Measurements from ENCODE around the genes POGK and ILDR2.

GRCh38 chr1:165899031-165899397, 71.6 kb downstream of the UCK2 start:
- RRBS = no CpG with 5 or more reads among the region's 2 CpGs
CAGE:
- cytosol, long polyA plus RNA = no peak
- long polyA plus RNA = no peak
- nucleus, long polyA plus RNA = no peak

DNA sequence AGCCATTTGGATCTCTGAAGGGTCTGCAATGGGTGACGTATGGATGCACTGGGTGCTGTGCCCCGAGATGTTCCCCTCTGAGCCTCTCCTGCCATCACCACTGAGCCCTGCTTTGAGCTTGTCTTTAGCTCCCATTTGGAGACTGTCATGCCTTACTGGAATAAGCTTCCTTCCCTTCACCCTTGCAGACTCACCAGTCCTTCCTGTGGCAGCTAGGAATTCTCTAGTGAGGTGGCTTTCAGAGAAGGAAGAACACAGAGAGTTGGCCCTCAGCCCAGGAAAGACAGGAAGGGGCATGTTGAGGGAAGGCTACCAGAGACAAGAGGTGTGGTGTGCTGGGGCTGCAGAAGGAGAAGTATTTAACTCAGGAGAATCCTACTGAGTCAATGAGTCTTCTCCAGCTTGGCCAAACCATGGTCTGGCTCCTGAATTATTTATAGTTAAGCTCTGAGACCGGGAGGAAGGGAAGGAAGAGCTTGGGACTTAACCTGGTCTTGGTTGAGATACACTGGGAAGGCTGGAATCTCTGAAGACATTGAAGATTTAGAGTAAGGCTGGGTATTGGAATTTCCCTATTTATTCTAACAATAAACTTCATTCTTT, 76.3 kb downstream of the UCK2 start:
- RRBS = no CpG with 5 or more reads among the region's 3 CpGs
CAGE:
- cytosol, long polyA plus RNA = no peak
- long polyA plus RNA = no peak
- nucleus, long polyA plus RNA = no peak

- RRBS = under 1% methylated on average over 41 of the region's 91 CpGs
CAGE:
- cytosol, long polyA plus RNA = start-site peak on the plus strand at chr1:166839508-166839525, 126 reads
- long polyA plus RNA = start-site peak on the plus strand at chr1:166839490-166839530, 69 and 138 reads in 2 replicates
- nucleus, long polyA plus RNA = start-site peak on the plus strand at chr1:166839443-166839519, 141 reads
Observed at GRCh38 chr1:166838761-166839738, at the start of gene POGK. Gene POGK (plus strand): TSS chr1:166839475.

- RRBS = no CpG with 5 or more reads among the region's 106 CpGs
CAGE:
- cytosol, long polyA plus RNA = no peak
- long polyA plus RNA = no peak
- nucleus, long polyA plus RNA = no peak
Observed at GRCh38 chr1:166975254-166976141, at the start of gene ILDR2. Gene ILDR2 (minus strand): TSS chr1:166975540.

GRCh38 chr1:167082440-167083289, 7.5 kb downstream of the GPA33 start:
- RRBS = no CpG with 5 or more reads among the region's 12 CpGs
CAGE:
- cytosol, long polyA plus RNA = no peak
- long polyA plus RNA = no peak
- nucleus, long polyA plus RNA = no peak

GRCh38 chr1:167344584-167345568, 124.2 kb downstream of the POU2F1 start:
- RRBS = no CpG with 5 or more reads among the region's 10 CpGs
CAGE:
- cytosol, long polyA plus RNA = no peak
- long polyA plus RNA = no peak
- nucleus, long polyA plus RNA = start-site peak on the plus strand at chr1:167345035-167345092, 5 reads; start-site peak on the plus strand at chr1:167345213-167345272, 11 reads

DNA sequence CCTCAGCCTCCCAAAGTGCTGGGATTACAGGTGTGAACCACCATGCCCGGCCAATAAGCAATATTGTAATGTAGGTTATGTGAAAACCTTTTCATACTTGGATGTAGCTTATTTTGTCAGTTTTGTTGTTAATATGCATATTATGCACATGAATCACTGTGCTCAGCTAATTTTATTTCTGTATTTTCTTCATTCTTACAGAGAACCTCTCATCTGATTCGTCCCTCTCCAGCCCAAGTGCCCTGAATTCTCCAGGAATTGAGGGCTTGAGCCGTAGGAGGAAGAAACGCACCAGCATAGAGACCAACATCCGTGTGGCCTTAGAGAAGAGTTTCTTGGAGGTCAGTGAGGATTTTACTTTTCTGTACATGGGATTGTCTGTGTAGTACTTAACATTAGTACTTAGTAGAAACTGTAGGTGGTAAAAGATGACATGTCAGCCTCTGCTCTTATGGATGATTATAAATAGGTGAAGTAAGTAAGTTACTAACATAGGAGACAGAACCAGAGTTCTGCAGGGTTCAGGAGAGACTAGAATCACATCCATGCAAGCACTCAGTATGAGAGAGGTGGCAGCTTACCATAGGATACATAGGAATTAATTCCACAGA, 120.4 kb downstream of the CD247 start:
- RRBS = no CpG with 5 or more reads among the region's 5 CpGs
CAGE:
- cytosol, long polyA plus RNA = no peak
- long polyA plus RNA = no peak
- nucleus, long polyA plus RNA = no peak

- RRBS = no CpG with 5 or more reads among the region's 2 CpGs
CAGE:
- cytosol, long polyA plus RNA = no peak
- long polyA plus RNA = no peak
- nucleus, long polyA plus RNA = no peak
Observed at GRCh38 chr1:167426479-167426867, 91.9 kb downstream of the CD247 start.

DNA sequence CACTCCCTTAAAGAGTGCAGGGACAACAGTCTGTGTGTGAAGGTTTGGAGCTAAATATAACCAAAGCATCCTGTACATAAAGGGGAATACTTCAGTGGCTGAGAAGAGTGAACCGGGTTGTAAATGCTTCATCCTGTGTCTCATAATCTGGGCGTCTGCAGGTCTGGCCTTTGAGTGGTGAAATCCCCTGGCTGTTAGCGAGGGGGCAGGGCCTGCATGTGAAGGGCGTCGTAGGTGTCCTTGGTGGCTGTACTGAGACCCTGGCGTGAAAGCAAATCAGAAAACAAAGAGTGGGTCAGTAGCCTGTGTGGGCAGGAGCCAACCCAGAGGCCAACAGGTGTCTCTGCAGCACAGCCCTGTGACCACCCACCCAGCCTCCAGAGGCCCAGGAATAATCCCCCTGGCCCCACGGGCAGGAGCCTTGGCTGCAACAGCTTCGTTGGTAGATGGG, 86.8 kb downstream of the CD247 start:
- RRBS = no CpG with 5 or more reads among the region's 8 CpGs
CAGE:
- cytosol, long polyA plus RNA = no peak
- long polyA plus RNA = no peak
- nucleus, long polyA plus RNA = no peak

DNA sequence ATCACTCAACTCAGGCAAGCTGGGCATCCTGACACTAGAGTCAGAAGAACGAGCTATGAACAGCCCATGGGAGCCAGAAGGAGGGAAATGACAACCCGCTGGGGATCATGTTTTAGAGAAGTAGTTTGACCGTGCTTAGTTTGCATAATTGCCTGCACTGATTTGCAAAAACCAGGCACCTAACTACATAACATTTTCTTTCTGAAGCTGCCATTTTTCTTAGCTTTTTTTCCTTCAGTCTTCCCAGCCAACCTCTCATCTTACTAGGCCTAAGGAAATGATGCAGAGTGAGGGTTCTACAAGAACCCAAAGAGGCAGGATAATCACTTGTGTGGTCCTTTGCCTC, 86.0 kb downstream of the CD247 start:
- RRBS = no CpG with 5 or more reads among the region's 3 CpGs
CAGE:
- cytosol, long polyA plus RNA = no peak
- long polyA plus RNA = no peak
- nucleus, long polyA plus RNA = no peak

GRCh38 chr1:167551327-167552180, 2.0 kb downstream of the CREG1 start:
- RRBS = no CpG with 5 or more reads among the region's 4 CpGs
CAGE:
- cytosol, long polyA plus RNA = no peak
- long polyA plus RNA = no peak
- nucleus, long polyA plus RNA = no peak

GRCh38 chr1:167651081-167651759, 21.2 kb downstream of the RCSD1 start:
- RRBS = no CpG with 5 or more reads among the region's 8 CpGs
CAGE:
- cytosol, long polyA plus RNA = no peak
- long polyA plus RNA = no peak
- nucleus, long polyA plus RNA = no peak

- RRBS = no CpG with 5 or more reads among the region's 7 CpGs
CAGE:
- cytosol, long polyA plus RNA = no peak
- long polyA plus RNA = no peak
- nucleus, long polyA plus RNA = no peak
Observed at GRCh38 chr1:167662858-167663346, 32.9 kb downstream of the RCSD1 start.

DNA sequence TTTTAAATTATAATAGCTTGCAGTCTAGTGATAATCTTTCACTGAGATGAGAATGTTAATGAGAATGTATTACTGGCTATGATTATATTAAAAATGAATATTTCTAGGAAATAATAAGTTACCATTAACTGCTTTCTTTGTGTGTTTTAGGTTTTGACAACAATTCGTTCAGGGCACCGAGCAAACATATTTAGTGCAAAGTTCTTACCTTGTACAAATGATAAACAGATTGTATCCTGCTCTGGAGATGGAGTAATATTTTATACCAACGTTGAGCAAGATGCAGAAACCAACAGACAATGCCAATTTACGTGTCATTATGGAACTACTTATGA, 37.8 kb upstream of the MPC2 start:
- RRBS = no CpG with 5 or more reads among the region's 4 CpGs
CAGE:
- cytosol, long polyA plus RNA = no peak
- long polyA plus RNA = no peak
- nucleus, long polyA plus RNA = no peak

DNA sequence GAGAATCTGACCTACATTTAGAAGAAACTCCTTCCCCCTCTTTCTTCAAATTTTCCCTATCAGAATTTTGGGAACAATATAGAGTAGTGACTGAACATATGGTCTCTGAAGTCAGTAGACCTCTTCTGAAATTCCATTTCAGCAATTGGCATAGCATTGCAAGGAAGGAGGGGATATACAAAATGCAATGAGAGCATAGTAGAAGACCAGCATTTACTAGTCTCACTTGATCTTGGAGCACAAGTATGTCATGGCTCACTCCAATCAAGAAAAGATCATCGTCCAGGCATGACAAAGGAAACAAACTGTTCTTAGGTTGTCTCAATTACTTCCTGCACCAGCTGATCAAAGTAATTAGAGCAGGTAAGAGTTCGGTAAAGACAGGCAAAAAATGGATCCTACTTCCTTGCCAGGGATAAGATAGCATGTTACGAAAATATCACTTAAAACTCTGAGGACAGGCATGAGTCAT, 46.5 kb downstream of the XCL1 start:
- RRBS = no CpG with 5 or more reads among the region's 3 CpGs
CAGE:
- cytosol, long polyA plus RNA = no peak
- long polyA plus RNA = no peak
- nucleus, long polyA plus RNA = no peak

DNA sequence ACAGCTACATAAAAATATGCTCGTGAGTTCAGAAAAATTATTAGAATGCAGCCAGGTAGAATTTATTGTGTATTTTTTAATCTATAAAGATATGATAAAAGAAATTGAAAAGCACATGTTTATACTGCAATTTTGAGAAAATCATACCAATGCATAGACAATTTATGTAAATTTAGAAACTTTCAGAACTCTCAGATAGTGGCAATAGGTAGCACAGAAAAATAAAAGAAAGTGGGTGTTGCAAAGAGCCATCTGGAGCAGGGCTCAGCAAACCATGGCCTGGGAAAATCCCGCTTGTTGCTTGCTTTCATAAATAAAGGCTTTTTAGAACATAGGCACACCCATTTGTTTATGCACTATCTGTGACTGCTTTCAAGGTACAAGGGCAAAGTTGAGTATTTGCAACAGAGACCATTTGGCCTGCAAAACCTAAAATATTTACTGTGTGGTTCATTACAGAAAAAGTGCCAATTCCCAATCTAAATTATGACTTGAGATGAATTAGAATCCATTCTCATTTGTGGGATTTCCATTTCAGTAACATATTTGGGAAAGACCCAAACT, 43.4 kb upstream of the DPT start:
- RRBS = no CpG with 5 or more reads among the region's 2 CpGs
CAGE:
- cytosol, long polyA plus RNA = no peak
- long polyA plus RNA = no peak
- nucleus, long polyA plus RNA = no peak

GRCh38 chr1:169111097-169112133, 4.9 kb downstream of the ATP1B1 start:
- RRBS = no CpG with 5 or more reads among the region's 12 CpGs
CAGE:
- cytosol, long polyA plus RNA = no peak
- long polyA plus RNA = no peak
- nucleus, long polyA plus RNA = no peak

GRCh38 chr1:169119721-169120485, 13.4 kb downstream of the ATP1B1 start:
- RRBS = no CpG with 5 or more reads among the region's 8 CpGs
CAGE:
- cytosol, long polyA plus RNA = no peak
- long polyA plus RNA = no peak
- nucleus, long polyA plus RNA = no peak

DNA sequence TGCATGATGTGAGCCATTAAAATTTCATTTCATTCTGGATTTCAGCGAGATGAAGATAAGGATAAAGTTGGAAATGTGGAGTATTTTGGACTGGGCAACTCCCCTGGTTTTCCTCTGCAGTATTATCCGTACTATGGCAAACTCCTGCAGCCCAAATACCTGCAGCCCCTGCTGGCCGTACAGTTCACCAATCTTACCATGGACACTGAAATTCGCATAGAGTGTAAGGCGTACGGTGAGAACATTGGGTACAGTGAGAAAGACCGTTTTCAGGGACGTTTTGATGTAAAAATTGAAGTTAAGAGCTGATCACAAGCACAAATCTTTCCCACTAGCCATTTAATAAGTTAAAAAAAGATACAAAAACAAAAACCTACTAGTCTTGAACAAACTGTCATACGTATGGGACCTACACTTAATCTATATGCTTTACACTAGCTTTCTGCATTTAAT, 24.8 kb downstream of the ATP1B1 start:
- RRBS = no CpG with 5 or more reads among the region's 9 CpGs
CAGE:
- cytosol, long polyA plus RNA = no peak
- long polyA plus RNA = no peak
- nucleus, long polyA plus RNA = no peak

- RRBS = no CpG with 5 or more reads among the region's 5 CpGs
CAGE:
- cytosol, long polyA plus RNA = no peak
- long polyA plus RNA = no peak
- nucleus, long polyA plus RNA = no peak
Observed at GRCh38 chr1:169131734-169132470, 25.4 kb downstream of the ATP1B1 start.

Measured in H1 (cell line).